ENCODE data around the gene SLC2A11.

- PRO-cap = bidirectional peak, plus-strand start at chr22:23565728, minus-strand start at chr22:23565702
Observed at GRCh38 chr22:23565594-23565937, 14.5 kb downstream of the IGLL1 start.

DNA sequence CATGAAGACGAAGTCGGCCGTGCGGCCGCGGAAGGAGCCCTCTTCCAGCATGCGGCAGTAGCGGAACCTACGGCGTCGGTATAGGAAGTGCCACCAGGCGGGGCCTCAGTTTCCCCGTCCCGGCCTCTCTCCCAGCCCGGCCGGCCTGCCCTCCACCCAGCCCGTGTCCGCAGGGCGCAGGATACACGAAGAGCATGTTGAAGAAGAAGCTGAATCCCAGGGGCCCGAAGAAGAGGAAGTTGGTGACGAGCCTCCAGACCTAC, 496 bp downstream of the DERL3 start:
- PRO-cap = unidirectional peak, plus-strand start at position 57 of the sequence

DNA sequence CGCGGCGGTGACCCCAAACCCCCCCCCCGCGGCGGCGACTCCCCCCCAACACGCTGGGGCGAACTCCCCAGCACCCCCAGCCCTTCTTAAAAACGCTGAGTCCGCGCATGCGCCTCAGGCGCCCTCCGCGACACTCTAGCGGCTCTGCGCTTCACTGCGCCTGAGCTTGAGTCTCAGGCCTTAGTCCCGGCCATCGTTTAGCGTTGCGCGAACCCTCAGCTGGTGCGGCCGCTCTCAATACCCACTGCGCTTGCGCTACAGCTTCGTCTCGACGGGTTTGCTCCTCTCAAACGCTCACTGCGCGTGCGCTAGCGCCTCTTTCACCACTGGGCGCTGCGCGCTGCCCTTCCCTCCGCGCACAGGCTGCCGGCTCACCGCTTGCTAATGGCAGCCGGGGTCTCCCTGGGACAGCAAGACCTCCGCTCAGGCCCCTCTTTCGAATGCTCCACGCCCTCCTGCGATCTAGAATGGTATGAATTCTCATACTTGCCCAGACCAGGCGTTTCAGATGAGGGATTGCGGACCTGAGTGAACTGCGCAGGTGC, at the start of gene SLC2A11:
TSS of gene SLC2A11 (plus strand) at position 316 of the 545 bp plus-strand sequence.
- PRO-cap = bidirectional peak, plus-strand start at position 326 of the sequence, minus-strand start at position 88 of the sequence

DNA sequence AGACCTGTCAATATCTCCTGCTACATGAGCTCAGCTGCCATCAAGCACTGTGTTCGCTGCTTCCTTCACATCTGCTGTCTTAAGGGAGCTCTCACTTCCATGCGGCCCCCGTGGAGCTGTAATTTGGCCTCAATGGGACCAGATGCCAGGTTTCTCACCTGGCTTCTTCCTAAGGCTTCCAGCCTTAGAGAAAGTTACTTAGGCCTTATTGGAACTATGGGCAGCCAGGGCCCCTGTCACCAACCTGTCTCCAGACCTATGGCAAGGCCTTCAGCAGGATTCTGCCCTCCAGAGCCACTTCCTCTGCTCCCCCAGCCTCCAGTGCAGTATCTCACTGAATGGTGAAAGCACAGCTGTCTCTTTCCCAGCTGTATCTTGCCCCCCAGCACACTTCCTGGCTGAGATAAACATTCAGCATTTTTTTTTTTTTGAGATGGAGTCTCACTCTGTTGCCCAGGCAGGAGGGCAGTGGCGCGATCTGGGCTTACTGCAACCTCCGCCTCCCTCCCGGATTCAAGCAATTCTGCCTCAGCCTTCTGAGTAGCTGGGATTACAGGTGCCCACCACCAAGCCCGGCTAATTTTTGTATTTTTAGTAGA, 1.5 kb downstream of the SLC2A11 start:
- PRO-cap = no peak

GRCh38 chr22:23881687-23882201, 12.4 kb upstream of the MIF start:
- PRO-cap = no peak

DNA sequence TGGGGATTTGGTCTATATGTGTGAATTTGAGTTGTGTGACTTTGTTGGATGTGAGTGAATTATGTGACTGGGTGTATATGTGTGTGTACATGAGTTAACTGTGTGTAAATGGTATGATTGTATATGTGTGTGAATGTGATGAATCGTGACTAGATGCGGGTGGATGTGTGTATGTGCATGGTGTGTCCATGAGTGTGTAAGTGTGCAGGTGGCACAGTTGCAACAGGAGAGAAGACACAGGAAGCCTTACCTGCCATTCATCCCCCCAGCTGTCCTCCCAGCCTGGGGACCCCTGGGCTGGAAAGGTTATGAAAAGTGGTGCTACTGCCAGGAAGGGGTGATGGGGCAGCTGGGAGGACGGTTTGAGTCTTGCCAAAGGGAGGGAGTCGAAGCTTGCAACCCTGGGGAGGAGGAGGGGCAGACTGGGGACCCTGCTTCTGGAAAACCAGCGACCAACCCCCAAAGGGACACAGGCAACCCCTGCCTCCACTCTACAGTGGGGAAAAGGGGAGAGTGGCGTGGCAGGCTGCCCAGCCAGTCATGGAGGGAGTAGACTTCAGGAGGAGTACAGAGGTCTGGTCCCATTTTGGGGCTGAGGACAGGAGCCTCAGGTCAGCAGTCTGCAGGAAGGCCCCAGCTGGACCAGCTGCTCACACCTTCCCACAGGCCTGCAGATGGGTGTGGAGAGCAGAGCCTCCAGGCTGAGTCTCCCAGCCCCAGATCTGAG, 3.5 kb downstream of the DDT start:
- PRO-cap = no peak

DNA sequence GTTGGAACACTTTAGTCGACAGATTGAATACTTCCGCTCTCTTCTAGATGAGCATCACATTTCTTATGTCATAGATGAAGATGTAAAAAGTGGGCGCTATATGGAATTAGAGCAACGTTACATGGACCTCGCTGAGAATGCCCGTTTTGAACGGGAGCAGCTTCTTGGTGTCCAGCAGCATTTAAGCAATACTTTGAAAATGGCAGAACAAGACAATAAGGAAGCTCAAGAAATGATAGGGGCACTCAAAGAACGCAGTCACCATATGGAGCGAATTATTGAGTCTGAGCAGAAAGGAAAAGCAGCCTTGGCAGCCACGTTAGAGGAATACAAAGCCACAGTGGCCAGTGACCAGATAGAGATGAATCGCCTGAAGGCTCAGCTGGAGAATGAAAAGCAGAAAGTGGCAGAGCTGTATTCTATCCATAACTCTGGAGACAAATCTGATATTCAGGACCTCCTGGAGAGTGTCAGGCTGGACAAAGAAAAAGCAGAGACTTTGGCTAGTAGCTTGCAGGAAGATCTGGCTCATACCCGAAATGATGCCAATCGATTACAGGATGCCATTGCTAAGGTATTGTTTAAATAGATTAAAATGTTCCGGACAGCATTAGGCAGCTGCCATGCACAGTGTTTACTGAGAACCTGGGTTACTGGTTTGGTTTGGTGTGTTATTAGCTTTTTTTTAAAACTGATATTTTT, 51.9 kb downstream of the SPECC1L start:
- PRO-cap = no peak

DNA sequence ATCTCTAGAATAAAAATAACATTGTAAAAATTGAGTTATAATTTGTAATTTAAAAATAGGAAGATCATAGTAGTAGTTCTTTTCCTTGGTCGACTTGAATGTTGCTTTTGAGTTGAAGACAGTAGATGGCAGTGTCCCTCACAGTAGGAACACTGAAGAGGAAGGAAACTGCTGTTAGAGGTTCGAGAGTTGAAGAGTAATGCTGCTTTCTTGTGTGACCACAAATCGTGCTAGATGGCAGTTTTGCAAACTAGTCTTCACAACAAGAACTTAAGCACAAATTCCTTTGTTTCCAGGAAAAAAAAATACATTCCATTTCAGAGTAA, 54.4 kb downstream of the SPECC1L start:
- PRO-cap = no peak

DNA sequence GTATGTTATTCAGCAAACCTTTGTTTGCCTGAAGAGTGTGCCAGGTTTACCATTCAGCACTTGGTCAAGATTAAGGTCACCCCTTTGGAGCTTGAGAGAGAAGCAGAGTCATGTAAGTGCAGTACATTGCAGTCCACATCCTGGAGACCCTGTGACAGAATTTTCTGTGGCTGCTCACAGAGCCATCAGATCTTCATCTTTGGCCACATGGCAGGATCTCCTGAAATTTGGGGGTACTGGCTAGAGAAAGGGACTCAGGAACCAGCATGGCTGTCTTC, 29.6 kb upstream of the ADORA2A start:
- PRO-cap = no peak

DNA sequence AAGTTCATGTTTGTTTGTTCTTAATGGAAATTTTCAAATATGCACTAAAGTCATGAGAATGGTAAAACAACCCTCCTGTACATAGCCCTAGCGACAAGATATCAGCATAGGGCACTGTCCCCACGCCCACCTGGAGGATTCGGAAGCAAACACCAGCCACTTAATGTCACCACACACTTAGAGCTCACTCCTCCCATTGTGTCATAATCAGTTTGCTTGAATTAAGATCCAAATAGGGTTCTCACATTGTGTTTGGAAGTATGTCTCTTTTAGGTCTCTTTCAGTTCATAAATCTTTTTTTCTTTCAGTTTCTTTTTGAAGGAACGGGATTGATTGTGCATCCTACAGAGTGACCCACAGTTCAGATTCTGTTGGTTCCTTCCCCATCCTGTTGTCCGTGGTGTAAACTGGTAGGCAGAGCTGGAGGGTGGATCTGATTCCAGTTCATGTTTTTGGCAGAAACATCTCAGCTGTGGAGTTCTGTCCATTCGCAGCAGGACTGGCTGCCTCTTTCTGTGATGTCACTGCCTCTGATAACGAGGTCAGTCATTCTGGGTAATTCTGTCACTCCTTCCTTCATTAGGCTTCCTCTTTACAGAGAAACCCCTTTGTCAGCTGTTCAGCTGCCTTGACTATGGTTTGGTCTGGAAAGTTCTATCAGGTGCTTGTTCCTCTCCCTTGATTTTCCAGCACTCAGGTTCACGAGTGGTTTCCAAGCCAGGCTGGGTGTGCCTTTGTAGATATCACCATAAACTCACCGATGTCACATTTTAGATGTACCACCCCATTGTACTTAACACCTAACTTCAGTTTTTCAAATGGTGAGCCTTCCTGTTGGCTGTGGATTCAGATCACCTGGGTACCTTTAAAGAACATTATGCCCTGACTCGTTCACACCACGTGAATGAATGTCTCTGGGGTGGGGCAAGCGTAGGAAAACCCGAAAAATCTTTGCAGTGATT, 26.2 kb upstream of the ADORA2A start:
- PRO-cap = no peak

- PRO-cap = no peak
Observed at GRCh38 chr22:24482340-24483097, 12.6 kb upstream of the UPB1 start.

- PRO-cap = no peak
Observed at GRCh38 chr22:24539790-24540442, 15.0 kb downstream of the GUCD1 start.

DNA sequence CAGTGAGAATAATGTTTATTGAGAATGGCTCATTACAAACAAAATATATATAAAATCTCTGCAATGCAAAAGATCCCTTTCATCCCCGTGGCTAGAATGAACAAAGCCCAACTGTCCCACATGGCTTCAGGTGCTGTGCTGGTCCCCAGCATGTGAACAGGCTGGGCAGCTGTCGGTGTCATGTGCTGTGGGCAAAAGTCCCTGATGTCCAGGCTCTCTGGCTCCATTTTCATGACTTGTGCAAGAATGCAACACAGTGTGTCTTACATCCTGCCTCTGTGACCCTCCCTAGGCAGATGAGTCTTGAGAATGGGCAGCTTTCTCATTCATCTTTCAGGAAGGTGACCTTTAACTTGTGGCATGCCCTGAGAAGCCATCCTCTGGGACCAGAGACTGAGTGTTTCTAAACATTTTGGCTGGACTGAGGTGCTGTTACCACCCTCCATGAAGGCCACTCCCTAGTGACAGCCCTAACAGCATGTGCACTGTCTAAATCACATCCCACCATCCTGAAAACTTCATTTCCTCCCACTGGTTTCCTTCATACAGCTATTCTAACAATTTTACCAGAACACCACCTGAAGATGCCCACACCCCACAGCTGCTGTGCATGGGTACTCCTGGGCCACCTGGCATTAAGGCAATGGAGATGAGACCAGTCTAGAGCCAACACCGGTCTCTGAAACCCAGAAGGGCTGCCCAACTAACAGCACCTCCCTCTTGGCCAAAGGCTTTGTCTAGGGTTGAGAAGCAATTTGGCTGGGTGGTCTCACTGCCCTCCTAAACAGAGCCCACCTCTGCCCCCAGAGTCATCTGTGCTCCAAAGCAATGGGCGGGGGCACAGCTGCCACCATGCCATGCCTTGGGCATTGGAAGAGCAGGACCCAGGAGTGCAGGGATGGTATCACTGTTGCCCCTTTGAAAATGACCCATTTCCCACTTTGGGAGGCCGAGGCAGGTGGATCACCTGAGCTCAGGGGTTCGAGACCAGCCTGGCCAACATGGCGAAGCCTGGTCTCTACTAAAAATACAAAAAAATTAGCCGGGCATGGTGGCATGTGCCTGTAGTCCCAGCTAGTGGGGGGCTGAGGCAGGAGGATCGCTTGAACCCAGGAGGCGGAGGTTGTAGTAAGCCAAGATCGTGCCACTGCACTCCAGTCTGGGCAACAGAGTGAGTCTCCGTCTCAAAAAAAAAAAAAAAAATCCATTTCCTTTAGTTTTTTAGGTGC, 14.1 kb downstream of the GUCD1 start:
- PRO-cap = no peak

DNA sequence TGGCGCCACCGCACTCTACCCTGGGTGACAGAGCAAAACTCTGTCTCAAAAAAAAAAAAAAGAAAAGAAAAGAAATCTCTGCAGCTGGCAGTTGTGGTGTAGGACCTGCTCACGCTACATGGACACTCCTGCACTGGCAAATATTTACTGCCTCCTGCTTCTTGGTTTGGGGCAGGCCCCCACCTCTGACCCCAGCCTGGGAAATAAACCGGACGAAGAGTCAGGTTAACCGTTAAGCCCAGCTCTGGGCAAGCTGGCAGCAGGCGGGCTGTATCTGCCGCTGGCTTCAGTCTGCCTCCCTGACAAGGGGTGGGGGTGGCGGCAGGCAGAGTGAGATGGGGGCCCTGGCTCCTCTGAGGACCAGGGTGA, 851 bp upstream of the LRRC75B start:
- PRO-cap = no peak

DNA sequence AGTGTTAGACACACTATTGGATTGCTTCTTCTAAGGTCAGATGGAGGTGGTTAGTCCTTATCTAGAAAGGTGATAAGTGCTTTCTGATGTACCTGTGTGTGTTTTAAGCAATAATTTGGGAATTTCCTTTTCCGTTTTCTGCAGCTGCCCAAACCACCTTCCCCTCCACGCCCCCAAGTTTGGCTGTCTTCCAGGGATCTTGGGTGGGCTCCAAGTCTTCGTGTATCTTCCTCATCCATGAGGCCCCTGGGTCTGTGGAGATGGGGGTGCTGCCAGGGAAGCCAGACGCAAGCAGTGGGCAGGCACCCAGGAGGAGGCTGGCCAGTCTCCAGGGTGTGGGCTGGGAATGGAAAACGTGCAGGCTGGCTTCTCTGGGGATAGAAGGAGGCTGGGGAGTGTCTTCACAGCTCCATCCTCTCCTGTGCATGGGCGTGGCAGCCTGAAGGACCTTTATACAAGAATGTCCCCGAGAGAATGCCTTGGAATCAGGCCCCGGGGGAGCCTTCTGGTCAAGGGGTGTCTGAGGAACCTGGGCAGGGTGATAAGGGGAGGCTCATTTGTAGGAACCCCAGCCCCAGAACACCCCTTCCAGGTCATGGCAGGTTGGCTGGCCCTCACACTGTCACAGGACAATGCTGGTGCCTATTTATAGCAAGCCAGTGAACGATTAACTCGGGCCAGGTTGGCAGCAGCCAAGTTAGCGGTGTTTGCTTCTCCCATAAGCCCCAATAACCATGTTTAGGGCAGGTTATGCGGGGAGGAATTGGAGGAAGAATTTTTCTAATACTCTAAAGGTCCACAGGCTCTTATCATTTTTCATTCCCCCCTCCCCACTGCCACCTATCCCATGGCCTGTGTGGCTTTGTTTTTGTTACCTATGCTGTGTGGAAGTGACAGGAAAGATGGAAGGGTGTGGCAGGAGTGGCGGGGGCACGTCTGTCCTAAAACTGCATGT, 14.0 kb downstream of the SGSM1 start:
- PRO-cap = no peak

DNA sequence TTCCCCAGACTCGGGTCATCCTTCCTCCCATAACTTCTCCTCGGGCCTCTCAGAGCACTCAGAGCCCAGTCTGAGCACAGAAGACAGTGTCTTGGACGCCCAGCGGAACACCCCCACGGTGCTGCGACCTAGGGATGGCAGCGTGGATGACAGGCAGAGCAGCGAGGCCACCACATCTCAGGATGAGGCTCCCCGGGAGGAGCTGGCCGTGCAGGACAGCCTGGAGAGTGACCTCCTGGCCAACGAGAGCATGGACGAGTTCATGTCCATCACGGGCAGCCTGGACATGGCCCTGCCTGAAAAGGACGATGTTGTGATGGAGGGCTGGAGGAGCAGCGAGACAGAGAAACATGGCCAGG, 48.4 kb downstream of the LHFPL7 start:
- PRO-cap = no peak

DNA sequence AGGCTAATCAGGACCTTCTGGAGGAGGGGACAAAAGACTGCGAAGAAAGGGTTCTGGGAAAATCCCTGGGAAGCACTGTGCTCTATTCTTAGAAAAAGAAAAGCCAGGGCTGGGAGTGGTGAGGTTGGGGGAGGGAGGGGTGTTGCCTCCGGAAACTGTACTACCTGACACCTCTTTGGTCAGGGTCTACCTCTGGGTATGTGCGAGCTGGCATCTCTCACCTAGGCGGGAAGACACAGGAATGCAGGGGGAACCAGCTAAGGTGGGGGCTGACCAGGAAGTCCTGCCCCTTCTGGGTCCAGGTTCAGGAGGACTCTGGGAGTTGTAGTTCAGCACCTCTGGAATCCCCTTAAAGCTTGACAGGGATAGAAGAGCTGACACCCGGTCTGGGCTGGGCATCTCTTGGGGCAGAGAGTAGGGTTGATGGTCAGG, 2.3 kb upstream of the KIAA1671 start:
- PRO-cap = no peak

DNA sequence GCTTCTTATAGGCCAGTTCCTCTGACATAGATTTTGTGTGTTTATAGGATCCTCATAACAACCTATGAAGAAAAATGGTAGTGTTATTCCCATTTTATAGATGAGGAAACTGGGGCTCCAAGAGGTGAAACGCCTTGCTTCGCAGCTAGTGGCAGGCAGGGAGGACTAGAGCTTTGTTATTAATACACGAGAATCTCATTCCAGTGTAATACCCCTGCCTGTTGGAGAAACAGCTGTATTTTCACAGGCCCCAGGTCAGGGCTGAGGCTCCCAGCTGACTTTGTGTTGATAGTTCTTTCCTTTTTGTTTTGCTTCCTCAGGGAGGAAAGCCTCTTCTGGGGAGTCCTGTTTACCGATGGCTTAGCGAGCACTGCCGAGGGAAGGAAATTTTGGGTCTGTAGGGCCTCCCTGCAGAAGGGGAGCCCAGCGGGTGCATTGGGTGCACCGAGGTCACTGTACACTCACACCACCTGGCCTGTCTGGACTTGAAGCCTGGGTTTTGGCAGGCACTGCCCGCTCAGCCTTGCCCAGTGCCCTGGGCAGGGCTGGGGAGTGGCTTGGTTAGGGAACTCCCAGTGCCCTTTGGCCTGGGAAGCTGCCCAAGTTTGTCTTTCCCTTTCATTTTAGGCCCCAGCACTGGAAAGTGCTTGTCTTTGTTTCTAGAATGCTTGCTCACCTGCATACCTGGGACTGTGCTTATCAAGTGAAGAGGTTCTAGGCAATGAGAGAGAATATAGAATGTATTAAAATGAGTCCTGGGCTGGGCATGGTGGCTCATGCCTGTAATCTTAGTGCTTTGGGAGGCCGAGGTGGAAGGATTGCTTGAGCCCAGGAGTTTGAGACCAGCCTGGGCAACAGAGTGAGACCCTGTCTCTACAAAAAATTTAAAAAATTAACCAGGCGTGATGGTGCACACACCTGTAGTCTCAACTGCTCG, 13.7 kb downstream of the KIAA1671 start:
- PRO-cap = no peak

- PRO-cap = no peak
Observed at GRCh38 chr22:25076111-25076670, 123.5 kb upstream of the CRYBB3 start.

DNA sequence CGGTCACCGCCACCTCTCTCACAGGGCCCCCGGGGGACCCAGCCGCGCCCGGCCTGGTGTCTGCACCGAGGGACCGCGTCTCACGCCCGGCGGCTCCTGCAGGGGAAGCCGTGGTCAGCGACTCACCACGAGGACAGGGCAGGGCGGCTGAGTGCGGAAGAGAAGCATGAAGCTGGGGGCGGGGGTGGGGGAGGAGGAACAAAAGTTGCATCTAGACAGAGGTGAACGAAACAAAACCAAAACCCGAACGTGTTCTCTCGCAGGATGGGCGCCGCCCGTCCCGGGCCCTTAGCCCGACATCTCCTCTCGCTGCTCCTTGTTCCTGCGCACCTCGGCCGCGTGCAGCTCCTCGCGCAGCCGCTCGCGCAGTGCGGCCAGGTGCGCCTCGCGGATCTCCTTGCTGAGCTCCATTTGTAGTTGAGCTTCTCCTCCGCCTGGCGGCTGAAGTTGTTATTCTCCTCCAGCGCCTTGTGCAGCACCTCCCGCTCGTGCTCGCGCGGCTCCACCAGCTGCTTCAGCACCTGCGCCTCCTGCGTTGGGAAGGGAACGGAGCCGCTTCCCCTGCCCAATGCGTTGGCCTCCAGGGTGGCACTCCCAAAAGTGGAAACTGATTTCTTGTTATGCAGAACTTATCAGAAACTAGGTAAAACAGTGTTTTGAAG, 20.5 kb upstream of the CRYBB3 start:
- PRO-cap = no peak

All from REH cell (cell line).